MCF 10A (cell line): Measurements from ENCODE around the genes STAU1 and DDX27.

- PRO-cap: no peak
- RRBS: no CpG with 5 or more reads among the region's 24 CpGs
These were observed 58.5 kb downstream of the PREX1 start for GRCh38 chr20:48768920-48770017.

DNA sequence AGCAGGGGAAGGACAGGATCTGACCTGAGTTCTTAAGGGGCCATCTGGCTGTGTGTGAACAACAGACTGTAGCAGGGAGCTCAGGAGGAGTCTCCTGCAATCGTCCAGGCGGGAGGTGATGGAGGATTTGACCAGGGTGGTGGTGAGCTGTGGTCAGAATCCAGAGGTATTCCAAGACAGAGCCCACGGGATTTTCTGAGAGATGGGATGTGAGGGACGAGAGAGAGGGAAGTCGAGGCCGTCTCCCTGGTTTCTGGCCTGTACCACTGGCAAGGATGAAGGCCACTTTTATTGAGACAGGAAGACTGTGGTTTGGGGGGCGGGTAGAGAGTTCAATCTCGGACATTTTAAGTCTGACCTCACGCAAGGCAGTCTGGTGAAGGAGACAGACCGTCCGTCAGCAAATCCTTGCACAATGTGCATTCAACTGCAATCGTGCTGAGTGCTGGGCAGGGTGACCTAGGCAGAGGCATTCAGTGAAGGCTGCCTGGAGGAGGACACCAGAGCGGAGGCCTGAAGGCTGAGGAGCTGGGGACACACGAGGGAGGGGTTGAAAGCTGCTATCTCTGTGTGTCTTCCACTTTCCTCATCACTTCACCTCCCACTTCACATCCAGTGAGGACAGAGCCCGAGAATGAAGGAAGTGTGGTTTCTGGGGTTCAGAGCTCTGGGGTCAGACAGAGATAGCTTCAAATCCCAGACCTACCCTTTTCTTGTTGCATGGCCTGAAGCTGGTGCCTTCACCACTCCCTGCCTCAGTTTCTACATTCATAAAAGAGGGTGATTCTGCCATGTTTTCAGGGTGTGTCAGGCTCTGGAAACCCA, 53.8 kb downstream of the PREX1 start:
- PRO-cap: no peak
- RRBS: no CpG with 5 or more reads among the region's 15 CpGs

DNA sequence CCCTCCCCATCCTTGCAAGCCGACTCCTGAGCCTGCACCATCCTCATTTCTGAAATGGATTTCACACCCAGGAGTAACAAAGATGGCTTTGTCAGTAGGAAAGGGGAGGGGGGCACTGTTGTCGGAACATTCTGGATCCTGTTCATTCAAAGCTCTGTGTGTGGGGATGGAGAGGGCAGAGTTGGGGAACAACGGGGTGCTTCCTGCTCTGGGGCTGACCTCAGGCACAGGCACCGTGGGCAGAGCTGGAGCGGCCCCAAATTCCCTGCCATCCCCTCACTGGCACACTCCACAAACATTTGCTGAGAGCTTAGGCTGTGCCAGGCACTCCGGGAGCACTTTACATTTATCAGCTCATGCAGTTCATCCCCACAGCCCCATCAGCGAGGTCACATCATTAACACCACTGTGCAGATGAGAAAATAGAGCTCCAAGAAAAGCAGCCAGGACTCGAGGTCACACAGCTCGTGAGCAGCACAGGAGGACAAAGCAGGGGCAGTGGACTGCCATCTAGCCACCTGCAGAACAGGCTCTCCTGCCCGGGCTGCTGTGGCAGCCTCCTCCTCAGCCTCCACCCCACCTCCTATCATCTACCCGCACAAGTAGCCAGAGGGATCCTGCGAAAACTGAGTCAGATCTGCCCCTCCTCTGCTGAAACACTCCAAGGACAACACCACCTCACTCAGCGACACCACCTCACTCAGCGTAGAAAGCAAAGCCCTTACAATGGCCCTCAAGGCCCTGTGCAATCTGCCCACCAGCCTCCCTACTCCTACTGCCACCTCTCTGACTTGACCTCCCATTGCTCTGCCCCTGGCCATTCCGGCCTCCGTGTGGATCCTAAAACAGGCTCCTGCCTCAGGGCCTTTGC, 19.6 kb downstream of the PREX1 start:
- PRO-cap: no peak
- RRBS: no CpG with 5 or more reads among the region's 16 CpGs

- PRO-cap: no peak
- RRBS: no CpG with 5 or more reads among the region's 1 CpG
These were observed 24.2 kb upstream of the ARFGEF2 start for GRCh38 chr20:48897356-48897688.

DNA sequence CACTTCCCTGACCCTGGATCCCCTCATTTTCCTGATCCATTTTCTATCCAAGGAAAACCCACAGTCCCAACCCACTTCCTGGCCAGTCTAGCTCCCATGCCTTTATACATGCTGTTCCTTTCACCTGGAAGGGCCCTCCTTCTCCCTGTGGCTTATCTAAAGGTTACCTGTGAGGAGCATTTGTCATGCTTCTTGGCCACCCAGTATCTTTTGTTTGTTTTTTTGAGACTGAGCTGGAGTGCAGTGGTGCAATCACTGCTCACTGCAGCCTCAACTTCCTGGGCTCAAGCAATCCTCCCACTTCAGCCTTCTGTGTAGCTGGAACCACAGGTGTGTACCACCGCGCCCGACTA, 10.4 kb upstream of the ARFGEF2 start:
- PRO-cap: no peak
- RRBS: no CpG with 5 or more reads among the region's 3 CpGs

DNA sequence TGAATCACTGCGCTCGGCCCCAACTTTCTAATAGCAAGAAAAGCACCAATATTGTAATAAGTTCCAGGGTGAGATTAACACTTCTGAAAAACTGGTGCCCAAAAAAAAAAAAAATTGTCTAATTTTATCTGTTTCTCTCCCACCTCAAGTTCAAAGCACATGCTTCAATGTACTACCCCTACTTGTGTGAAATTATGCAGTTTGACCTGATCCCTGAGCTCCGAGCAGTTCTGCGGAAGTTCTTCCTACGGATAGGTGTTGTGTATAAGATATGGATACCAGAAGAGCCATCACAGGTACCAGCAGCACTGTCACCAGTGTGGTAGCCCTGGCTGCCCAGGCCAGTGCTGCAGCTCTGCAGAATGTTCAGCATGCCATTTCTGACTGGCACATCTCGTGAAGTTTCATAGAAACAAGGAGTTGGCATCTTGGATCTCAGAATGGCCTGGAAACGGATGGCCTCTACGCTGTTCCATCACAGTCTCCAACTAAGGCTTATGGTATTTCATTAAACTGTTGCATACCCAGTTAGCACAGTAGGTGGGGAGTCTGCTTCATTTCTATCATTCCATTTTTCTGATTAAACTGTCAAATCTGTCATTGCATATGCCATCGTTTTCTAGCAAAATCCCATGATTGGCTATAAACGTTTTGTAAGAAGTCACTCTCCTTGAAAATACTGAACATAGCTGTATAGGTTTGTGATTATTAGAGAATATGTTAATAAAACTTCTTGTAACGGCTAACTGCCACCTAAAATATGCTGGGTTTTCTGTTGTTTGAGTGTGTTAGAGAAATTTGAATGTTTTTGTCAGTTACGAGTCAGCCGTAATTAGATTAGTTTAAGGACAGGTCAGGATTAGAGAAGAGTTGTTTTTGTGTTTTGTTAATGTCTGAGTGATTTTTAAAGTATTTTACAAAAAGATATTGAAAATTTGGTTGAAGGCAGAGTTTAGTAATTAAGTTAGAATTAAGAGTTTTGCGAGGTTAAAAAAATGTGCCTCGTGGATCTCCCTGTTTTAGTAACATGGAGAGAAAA, 12.9 kb upstream of the CSE1L start:
- PRO-cap: no peak
- RRBS: no CpG with 5 or more reads among the region's 15 CpGs

DNA sequence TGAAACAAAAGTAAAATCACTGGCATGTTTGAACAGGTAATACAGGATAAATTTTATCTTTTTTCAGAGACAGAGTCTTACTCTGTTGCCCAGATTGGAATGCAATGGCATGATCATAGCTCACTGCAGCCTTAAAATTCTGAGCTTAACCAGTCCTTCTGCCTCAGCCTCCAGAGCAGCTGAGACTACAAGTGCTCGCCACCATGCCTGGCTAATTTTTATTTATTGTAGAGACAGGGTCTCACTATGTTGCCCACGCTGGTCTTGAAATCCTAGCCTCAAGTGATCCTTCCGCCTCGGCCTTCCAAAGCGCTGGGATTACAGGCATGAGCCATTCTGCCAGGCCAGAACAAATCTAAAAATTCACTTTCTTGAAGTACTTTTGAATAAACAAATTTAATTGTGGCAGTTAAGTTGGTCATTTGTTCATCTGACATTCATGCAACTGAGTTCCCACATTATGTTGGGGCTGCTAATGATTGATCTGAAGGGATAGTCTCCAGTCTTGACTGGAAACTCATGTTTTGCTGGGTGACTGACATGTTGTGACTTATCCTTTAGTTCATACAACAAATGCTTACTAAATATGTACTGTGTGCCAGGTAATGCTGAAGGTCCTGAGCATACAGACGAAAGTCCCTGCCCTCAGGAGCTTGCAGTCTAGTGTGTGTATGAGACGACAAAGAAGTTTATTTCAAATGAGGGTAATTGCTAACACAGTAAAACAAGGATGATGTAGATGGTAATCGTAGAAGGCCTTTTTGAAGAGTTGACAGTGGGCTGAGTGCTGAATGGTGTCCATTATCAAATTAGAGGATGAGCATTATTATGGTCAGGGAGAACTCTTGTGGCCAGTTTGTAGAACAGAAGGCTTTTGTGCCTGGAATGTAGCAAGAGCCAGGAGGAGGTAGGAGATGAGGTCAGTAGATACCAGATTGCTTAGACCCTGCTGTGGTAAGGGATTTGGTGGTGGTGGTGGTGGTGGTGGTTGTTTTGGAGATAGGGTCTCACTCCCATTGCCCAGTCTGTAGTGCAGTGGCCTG, 5.9 kb downstream of the CSE1L start:
- PRO-cap: no peak
- RRBS: no CpG with 5 or more reads among the region's 8 CpGs

- PRO-cap: no peak
- RRBS: no CpG with 5 or more reads among the region's 5 CpGs
These were observed 34.4 kb downstream of the STAU1 start for GRCh38 chr20:49153719-49154102.

- PRO-cap: bidirectional peak, plus-strand start at chr20:49187977, minus-strand start at chr20:49187985; bidirectional peak, plus-strand start at chr20:49188582, minus-strand start at chr20:49188335
- RRBS: 1% methylated on average over 51 of the region's 85 CpGs
These were observed at the start of gene STAU1 for GRCh38 chr20:49187768-49188490. Gene STAU1 (minus strand): TSS chr20:49188334.

DNA sequence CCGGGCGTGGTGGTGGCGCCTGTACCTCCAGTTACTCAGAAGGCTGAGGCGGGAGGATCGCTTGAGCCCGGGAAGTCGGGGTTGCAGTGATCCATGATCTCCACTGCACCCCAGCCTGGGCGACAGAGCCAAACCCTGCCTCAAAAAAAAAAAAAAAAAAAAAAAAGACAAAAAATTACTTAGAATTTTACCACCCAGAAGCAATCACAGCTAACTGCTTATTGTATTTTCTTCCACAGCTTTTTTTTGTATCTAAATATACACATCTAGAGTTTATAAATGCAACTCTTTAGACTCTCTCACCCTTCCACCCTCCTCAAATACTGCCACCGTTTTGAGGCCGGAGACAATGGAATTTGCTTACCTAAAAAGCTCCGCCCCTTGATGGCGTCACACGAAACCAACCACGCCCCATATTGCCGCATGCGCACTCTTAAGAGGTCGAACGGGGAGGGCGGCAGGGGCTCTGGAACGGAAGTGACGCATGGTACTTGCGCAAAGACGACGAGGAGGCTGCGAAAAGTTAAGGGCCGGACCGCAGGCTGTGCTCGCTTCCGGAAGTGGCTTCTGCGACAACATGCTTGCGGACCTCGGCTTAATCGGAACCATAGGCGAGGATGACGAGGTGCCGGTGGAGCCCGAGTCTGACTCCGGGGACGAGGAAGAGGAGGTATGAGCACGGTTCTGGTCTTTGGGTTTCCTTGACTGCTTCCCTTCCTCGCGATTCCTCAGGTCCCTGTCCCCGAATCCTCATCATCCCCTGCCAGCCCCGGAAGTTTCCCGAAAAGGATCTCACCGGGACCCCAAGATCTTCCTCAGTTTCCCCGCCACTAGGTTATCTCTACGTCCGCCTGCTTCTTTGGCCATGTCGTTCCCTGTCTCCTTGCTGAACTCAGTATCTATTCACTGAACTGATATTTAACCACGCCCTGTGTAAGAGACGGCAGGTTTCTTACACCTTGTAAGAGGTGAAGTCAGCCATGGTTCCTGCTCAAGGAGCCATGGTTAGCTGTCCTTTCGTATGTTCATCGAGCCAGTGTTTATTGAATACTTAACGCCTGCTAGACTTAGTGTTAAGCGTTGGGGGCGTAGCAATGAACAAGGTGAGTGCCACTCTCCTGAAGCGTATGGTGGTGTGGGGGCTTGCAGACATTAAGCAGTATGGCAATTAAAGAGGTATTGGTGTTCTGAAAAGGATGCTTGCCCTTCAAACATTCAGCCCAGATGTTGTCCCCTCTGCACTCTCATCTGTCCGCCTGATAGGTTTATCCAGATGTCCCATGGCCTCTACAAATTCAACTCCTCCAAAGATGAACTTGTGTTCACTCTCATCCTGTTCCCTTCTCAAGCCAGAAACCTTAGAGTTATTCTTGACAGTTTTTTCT, at the start of gene DDX27:
TSS of gene DDX27 (plus strand) at position 545 of the 1,385 bp plus-strand sequence.
- PRO-cap: bidirectional peak, plus-strand start at position 498 of the sequence, minus-strand start at position 336 of the sequence; bidirectional peak, plus-strand start at position 917 of the sequence, minus-strand start at position 908 of the sequence
- RRBS: under 1% methylated on average over 7 of the region's 59 CpGs

- PRO-cap: bidirectional peak, plus-strand start at chr20:49282950, minus-strand start at chr20:49282667
- RRBS: no CpG with 5 or more reads among the region's 8 CpGs
These were observed 4.4 kb upstream of the ZNFX1 start for GRCh38 chr20:49282244-49282701.

- PRO-cap: bidirectional peak, plus-strand start at chr20:49283234, minus-strand start at chr20:49282969
- RRBS: no CpG with 5 or more reads among the region's 19 CpGs
These were observed 5.4 kb upstream of the ZNFX1 start for GRCh38 chr20:49282999-49283974.

DNA sequence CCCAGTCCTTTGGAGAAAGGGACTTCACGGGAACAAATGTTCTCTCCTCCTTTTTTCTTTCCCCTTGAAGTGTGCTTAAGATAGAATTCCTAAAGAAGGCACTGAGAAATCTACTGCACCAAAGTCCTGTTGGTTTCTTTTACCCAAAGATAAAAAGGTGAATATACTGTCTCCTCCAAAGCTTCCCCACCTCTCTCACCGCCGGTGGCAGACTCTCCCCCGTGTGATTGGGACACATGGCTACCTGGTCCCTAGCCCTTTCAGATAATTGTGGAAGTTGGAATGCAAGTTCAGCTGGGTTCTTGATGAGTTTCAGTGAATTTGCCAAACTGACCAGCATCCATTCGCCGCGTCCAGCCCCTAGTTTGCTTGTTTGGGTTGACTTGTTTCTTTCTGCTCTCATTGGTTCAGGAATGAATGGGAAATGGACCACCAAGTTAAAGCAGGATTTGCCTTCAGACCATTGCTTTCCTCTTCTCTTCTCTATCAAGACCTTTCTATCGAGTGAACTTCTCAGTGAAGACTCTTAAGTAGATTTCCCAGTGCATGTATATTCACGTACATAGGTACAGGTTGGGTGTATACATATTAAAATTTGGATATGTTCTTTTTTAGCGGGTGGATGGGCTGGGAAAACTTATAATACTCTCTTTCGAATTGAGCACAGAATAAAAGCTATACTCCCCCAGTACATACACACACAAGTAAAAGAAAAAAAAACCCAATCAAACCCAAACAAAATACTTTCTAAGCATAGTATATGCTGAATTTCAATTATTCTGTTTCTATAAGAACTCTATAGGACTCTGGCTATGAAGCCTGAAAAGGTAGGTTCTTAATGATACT, 91.7 kb upstream of the ZNFX1 start:
- PRO-cap: no peak
- RRBS: no CpG with 5 or more reads among the region's 11 CpGs

DNA sequence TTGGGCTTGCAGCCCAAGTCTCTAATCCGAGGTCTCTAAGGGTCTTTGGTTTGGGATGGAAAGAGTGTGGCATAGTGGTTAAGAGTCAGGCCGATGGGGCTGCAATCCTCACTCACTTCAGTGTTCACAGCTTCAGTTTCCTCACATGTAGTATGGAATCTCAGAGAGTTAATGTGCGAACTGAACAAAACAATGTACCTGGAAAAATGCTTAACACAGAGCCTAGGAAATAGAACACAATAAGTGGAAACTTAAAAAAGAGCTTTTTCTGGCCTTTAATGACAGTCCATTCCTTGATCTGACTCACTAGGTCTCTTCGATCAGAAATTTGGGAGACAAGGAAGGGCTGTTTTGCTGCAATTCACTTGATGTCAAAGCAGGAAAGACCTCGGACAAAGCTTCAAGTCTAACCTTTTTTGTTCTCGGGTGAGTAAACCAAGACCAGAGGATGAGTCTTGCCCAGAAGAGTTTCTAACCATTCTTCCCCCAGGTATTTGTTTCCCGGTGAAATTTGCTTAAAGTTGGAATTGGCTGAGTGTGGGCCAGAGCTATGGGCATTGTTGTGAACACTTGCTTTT, 56.0 kb downstream of the KCNB1 start:
- PRO-cap: no peak
- RRBS: no CpG with 5 or more reads among the region's 7 CpGs

- PRO-cap: no peak
- RRBS: no CpG with 5 or more reads among the region's 7 CpGs
These were observed 1.5 kb upstream of the PTGIS start for GRCh38 chr20:49569452-49569809.

DNA sequence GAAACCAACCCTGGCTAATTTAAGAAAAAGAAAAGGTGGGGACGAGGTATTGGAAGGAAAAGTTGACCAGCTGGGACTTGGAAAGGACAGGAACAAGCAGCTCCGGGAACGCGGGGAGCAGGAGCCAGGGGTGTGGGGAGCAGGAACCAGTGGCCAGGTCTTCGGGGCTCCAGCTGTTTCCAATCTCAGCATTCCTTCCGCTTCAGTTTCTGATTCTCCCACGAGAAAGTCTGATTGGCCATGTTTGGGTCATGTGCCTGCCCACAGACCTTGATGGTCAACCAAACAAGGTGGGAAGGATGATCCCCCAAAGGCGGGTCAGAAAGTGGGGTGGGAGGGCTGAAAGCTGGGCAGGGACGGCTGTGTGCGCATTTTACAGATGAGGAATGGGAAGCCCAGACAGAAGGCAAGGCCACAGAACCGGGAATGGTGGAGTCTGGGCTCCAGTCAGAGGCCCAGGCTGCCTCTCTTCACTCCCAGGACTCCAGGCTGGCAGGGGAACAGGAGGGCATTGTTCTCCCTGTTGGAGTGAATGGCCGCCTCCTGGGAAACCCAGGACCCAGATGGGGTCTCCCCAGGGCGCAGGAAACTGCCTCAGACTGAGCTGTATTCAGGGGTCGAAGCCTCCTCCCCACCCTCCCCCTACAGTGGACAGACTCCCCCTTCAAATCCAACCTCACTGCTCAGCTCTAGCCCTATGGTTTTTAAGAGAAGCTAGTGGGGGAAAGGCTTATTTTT, 12.1 kb upstream of the PTGIS start:
- PRO-cap: no peak
- RRBS: no CpG with 5 or more reads among the region's 14 CpGs

DNA sequence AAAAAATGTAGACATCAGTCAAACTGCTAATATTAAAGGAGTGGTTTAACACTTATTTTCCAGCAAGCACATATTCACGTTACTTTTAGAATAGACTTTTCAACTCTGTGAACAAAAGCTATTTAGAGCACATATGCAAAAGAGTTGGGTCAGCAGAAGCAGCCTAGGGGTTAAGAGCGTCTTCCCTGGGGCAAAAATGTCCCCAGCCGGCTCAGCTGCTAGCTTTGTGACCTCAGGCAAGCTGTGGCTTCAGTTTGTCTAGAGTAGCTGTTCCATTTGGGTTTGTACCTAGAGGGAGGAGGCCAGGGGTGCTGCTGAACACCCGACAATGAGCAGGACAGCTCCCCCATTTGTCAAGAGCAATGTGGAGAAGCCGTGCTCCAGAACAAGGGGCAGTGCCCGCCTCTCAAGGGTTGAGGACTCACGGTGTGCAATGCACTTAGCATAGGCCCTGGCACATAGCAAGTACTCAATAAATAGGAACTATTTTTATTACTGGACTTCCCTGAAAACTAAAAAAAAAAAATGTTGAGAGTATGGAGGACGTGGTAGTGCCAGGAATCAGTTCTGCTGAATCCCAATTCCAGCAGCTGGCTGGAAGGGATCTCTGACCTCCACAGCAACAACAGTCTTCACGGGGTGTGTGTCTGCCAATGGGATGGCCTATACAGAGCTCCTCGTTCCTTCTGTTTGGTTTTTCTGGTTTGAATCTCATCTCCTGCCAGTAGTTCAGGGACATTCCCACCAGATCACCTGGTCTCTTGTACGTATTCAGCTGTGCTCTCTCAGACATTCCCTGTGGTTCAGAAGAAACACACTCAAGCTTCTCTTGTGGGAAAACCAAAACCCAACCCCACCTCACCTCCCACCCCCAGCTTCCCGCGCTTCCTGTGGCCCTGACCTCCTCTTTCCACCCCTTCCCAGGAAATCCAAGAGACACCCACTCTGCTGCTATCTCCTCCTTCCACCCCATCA, 62.9 kb upstream of the PTGIS start:
- PRO-cap: no peak
- RRBS: no CpG with 5 or more reads among the region's 13 CpGs

DNA sequence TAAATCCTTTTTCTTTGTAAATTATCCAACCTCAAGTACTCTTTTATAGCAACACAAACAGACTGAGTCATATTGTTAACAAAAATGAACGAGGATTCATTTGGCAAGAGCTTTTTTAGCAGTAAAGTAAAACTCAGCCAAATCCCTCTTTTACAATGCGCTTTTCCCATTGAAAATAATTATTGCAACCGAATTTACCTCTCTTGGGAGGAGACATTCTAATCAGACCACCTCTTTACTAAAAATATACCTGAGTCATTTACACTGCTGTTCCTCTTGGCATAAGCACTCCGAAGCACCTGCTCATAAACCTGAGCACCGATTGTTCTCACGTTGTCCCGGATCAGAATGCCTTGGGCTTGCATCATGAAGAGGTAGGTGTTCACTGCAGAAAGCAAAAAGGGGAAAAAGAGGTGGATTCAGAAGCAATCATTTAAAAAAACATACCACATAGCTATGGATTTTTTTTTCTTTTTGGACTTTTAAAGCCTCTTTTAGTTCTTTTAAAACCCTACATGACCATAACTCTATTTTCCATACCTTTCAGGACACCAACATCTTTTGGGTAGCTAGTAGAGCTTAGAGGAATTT, 57.3 kb downstream of the B4GALT5 start:
- PRO-cap: no peak
- RRBS: no CpG with 5 or more reads among the region's 7 CpGs

DNA sequence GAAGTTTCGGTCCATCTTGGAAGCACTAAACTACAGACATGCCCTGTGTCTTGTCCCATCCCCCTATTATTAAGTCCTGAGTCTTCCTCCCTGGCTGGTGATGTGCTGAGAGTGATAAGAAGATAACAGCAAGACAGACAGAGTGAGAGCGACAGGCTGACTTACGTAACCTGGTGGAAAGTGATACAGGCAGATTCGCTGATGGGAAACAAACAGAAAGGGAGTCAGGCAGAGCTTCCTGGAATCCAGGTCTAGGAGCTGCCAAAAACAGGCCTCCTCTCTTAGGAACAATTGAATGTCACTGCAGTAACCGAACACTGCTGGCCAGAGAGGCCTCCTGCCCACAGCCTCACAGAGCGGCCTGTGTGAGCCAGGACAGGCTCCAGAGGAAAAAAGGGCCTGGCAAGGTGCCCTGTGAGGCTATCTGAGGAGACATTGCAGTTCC, 34.1 kb upstream of the B4GALT5 start:
- PRO-cap: no peak
- RRBS: no CpG with 5 or more reads among the region's 6 CpGs

GRCh38 chr20:49794337-49794839, 18.2 kb upstream of the SLC9A8 start:
- PRO-cap: no peak
- RRBS: no CpG with 5 or more reads among the region's 6 CpGs